Body of pancreas (tissue), 2 donors: ENCODE measurements around a stretch of chr3.

GRCh38 chr3:187412397-187412969, 44.3 kb downstream of the RTP4 start:
- PRO-cap: no peak
- RAMPAGE, long total RNA, 2 experiments: no peak in any of the 2 experiments

- PRO-cap: bidirectional peak, plus-strand start at chr3:187744679, minus-strand start at chr3:187744367; bidirectional peak, plus-strand start at chr3:187744869, minus-strand start at chr3:187744906; bidirectional peak, plus-strand start at chr3:187744959, minus-strand start at chr3:187744941
- RAMPAGE, long total RNA, 2 experiments: no peak in any of the 2 experiments
Observed at GRCh38 chr3:187744598-187745217, 560 bp downstream of the BCL6 start.

DNA sequence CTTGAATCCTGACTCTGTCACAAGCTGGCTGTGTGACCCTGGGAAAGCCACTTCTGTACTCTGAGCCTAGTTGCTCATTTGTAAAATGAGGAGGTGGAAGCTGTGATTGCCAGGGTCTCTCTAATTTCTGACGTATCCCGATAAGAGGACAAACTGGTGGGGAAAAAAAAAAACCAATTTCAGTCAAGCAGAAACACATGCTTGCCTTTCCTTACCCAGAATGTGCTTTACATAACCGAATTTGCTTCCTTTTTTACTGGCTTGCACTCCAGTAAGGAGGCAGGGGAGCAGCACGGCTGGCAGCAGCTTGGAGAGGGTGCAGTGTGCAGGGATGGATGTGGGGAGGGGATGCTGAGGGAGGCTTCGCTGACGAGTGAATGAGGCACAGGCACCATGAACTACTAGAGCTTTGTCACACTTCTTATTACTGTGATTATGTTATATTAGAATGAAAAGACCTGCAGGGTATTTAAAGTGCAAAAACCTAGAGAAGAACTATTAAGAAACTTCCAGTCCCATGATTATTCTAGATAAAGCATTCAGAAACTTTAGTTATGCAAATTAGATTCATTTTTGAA, 186.8 kb upstream of the LPP start:
- PRO-cap: no peak
- RAMPAGE, long total RNA, 2 experiments: no peak in any of the 2 experiments

- PRO-cap: no peak
- RAMPAGE, long total RNA, 2 experiments: no peak in any of the 2 experiments
Observed at GRCh38 chr3:187974670-187976119, 178.8 kb upstream of the LPP start.

GRCh38 chr3:188037929-188038632, 115.9 kb upstream of the LPP start:
- PRO-cap: no peak
- RAMPAGE, long total RNA, 2 experiments: no peak in any of the 2 experiments

- PRO-cap: no peak
- RAMPAGE, long total RNA, 2 experiments: no peak in any of the 2 experiments
Observed at GRCh38 chr3:188061228-188061590, 92.7 kb upstream of the LPP start.

GRCh38 chr3:188153352-188153518, 722 bp upstream of the LPP start:
- PRO-cap: no peak
- RAMPAGE, long total RNA, 2 experiments: no peak in any of the 2 experiments

GRCh38 chr3:188154703-188155414, 902 bp downstream of the LPP start:
- PRO-cap: no peak
- RAMPAGE, long total RNA, 2 experiments: no peak in any of the 2 experiments

GRCh38 chr3:188240485-188240876, 86.5 kb downstream of the LPP start:
- PRO-cap: no peak
- RAMPAGE, long total RNA, 2 experiments: no peak in any of the 2 experiments

GRCh38 chr3:188261871-188262349, 108.0 kb downstream of the LPP start:
- PRO-cap: no peak
- RAMPAGE, long total RNA, 2 experiments: no peak in any of the 2 experiments

GRCh38 chr3:188271059-188271972, 117.4 kb downstream of the LPP start:
- PRO-cap: no peak
- RAMPAGE, long total RNA, 2 experiments: no peak in any of the 2 experiments

DNA sequence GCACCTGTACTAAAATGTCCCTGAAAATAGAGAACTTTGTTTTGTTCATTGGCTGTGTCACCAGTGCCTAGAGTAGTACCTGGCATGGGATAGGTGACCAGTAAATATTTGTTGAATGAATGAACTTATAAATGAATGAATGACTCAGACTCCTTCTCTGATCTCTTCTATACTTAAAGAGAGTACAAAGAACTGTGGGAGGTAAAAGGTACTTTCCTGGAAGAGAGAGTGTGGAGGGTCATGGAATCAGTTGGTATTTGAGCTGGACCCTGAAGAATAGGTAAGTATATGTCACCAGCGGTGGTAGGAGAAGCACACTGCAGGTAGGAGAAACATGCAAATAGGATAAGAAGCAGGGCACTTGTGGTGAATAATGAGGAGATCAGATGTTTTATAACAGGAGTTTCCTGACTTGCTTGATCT, 149.4 kb downstream of the LPP start:
- PRO-cap: no peak
- RAMPAGE, long total RNA, 2 experiments: no peak in any of the 2 experiments

- PRO-cap: no peak
- RAMPAGE, long total RNA, 2 experiments: no peak in any of the 2 experiments
Observed at GRCh38 chr3:188322714-188323543, 169.0 kb downstream of the LPP start.

DNA sequence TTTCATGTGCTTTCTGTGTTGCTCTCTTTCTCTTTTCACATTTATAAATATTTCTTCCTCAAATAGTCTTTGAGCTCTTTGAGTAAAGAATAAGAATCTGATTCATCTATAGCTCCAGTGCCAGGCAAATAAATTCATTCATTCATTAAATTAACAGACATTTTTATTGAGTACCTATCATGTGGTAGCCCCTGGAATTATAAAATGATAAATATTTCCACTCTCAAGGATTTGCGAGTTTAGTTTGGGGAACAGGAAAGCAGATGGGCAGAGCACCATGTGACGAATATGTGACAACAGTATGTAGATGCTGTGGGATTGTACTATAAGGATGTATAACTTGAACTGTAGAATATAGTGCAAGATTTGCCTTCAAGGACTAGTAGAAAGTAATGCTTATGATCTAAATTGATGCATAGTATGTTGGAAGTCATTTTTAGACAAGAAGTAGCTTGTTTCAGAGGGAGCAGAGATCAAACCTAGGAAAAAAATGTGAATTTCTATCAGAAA, 247.6 kb downstream of the LPP start:
- PRO-cap: no peak
- RAMPAGE, long total RNA, 2 experiments: start-site peak on the plus strand in 1 of 2 experiments, centred at position 274 of the sequence, 7 reads per replicate

- PRO-cap: no peak
- RAMPAGE, long total RNA, 2 experiments: no peak in any of the 2 experiments
Observed at GRCh38 chr3:188417016-188417801, 263.3 kb downstream of the LPP start.

- PRO-cap: no peak
- RAMPAGE, long total RNA, 2 experiments: no peak in any of the 2 experiments
Observed at GRCh38 chr3:188845750-188846392, 325.9 kb upstream of the TPRG1 start.

DNA sequence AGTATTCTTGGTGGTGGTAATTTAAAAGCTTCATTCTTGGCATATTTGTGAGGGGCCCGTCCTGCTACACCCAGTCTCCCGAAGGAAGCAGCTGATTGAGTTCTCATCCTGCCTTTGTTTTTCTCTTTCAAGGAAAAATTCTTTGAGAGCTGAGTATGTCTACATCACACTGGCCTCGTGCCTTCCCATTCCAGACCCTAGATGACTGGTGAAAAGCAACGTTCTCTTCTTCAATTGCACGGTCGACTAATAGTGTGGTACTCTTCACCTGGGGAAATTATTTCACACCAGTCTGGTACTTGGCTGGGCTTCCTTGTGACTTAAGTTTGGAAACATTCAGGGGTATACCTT, 234.3 kb upstream of the TPRG1 start:
- PRO-cap: no peak
- RAMPAGE, long total RNA, 2 experiments: no peak in any of the 2 experiments

DNA sequence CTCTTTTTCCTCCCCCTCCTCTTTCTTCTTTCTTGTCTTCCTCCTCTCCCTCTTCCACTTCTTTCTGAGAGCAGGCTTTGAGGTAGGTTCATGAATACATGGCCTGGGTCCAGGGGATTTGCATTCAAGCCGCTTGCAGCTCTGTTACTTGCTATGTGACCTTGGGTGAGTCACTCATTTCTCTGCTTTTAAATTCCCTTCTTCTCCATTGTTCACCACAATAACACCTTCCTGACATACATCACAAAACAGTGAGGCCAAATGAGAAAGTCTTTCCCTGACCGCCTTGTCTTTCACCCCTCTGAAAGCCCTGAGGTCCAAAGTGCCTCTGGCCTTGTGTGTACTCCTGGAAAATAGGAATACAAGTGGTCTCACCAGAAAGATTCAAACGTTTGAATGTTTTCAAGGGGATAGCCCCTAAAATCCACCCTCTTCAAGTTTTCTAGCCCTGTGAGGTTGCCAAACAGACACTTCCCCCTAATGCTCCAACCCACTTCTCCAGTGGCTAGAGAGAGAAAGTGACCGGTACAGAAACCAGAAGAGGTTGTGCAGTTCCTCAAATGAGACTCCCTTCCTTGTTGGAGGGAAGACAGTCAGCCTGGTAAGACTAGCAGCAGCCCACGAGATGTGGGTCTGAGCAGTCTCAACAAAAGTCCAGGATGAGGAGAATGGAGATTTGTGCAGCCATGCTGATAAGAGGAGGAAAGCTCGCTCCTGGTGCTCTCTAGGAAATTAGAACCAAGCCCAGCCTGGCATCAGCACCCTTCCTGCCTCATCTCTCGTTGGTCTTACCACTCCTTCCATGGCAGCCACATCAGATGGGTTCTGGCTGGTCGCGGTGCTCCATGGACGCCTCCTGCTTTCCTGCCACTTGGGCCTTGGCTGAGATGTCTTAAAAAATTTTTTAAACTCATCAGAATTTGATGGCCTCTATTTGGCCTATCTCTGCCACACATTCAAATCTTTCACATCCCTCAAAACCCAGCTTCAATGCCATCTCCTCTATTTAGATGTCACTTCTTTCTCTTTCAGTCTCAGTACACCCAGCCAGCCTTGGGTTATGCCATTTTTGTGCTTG, 222.8 kb upstream of the TPRG1 start:
- PRO-cap: no peak
- RAMPAGE, long total RNA, 2 experiments: no peak in any of the 2 experiments

DNA sequence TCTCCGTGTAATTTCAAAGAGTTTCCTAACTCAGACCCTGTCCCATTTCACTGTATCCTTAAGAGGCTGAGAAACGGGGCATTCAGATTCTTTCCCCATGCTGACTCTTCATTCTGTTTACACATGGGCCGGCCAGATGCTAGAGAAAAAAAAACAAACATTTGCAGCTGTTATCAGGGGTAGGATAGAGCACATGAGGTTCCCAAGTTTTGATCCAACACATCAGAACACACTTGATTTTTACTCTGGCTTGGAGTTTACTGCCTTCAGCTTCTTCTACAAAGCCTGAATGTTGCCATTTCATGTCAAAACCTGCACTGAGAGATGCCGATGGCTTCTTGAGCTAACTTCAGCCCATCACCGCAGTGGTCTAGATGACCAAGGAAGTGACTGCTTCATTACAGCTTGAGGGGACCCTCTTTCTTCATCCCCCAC, 215.8 kb upstream of the TPRG1 start:
- PRO-cap: no peak
- RAMPAGE, long total RNA, 2 experiments: no peak in any of the 2 experiments

- PRO-cap: no peak
- RAMPAGE, long total RNA, 2 experiments: no peak in any of the 2 experiments
Observed at GRCh38 chr3:189132224-189133243, 39.2 kb upstream of the TPRG1 start.